Neuron (in vitro differentiated cells): ENCODE measurements around the gene MYH9.

DNA sequence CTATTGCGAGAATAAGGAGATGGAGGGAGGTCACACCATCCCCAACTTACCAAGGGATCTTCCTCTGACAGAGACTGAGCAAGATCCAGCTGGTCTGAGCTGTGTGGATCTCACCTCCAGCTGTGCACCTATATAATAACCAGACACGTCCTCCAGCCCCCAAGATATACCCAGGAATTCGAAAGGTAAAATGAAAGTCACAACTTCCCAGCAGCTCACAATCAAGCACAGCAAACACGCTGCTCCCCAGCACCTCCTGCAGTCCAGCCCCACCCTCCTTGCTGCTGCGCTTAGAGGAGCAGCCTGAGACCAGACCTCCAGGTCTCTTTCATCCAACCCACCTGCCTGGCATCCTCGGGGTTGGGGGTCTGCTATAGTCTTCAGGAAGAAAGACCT, 3.0 kb upstream of the APOL4 start:
- PRO-cap, result no peak

DNA sequence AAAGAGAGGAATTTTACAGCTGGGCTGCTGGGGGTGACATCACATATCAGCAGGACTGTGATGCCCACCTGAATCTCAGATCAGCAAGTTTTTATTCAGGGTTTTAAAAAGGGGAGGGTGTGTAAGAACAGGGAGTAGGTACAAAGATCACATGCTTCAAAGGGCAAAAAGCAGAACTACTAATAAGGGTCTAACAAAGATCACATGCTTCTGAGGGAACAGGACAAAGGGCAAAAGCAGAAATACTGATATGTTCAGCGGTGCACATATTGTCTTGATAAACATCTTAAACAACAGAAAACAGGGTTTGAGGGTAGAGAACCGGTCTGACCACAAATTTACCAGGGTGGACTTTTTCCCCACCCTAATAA, 7.8 kb upstream of the APOL4 start:
- PRO-cap, result no peak

- PRO-cap, result unidirectional peak, plus-strand start at chr22:36220572
These were observed 18.8 kb upstream of the APOL4 start for GRCh38 chr22:36220394-36220876.

GRCh38 chr22:36236277-36237008, 2.9 kb downstream of the APOL2 start:
- PRO-cap, result no peak

GRCh38 chr22:36326525-36327483, 61.0 kb downstream of the MYH9 start:
- PRO-cap, result no peak

GRCh38 chr22:36330324-36331418, 57.1 kb downstream of the MYH9 start:
- PRO-cap, result no peak

DNA sequence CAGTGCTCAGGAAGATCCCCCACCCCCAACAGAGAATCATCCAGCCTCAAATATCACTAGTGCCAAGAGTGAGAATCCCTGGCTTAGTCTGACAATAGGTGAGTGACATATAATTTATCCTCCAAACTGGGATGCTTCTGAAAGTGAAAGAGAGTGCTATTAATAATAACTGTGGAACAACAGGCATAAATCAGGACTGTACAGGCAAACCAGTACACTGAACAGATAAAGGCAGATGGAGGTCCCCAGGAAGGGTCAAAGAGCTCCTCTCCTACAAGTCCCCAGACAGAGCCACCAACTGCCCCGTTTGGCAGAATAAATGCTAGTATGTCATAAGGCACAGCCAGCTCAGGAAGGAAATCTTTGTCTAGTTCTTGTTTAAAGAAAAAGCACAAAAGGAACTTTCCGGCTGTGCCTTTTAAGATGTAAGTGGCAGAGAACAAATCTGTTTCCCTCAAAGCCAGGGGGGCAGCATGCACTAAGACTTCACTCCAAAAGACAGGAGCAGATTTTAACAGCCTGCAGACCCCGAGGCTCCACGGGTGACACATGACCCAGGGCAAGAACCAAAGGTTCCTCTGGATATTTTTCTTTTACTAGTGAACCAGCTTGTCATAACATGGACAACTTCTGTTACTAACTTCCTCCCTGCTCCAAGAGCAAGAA, 50.4 kb downstream of the MYH9 start:
- PRO-cap, result no peak

GRCh38 chr22:36387619-36388051, at the start of gene MYH9:
TSS of gene MYH9 (minus strand) at chr22:36387967.
- PRO-cap, result bidirectional peak, plus-strand start at chr22:36388376, minus-strand start at chr22:36387965

- PRO-cap, result no peak
These were observed 44.7 kb upstream of the MYH9 start for GRCh38 chr22:36432469-36432882.

DNA sequence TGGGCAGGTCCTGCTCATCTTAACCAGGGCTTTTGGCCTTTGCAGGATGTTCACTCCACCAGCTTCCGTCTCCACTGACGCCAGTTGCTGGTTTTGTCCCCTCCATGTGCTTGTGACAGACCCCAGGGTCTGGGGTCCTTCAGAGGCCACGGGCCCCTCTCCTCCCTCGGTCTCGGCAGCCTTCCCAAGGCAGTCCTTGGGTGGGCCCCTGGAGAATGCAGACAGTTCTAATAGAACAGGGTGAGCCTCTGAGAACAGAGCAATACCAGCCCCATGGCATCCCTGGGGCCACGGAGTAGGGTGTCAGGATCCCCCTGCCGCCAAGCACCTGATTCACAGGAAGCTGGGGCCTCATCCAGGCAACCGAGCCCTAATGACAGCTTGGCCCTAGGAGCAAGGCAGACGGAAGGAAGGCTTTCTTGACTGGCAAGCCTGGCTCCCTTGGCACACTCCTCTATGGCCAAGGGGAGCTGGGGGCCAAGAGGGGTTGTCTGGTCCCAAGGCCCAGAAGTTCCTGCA, 15.3 kb downstream of the TXN2 start:
- PRO-cap, result no peak

DNA sequence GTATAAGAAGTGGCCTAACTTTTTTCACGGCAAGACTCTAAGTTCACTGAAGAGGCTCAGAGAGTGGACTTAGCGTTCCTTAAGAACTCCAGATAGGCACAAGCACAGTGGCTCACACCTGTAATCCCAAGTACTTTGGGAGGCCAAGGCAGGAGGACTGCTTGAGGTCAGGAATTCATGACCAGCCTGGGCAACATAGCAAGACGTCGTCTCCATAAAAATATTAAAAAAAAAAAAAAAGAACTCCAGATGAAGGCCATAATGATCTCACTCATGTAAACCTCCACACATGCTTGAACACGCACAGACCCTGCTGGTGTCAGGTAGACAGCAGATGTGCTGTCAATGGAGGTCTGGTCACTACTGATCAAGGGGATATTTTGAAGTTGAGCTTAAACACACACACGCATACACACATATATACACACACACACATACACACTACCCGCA, 10.9 kb downstream of the TXN2 start:
- PRO-cap, result no peak

DNA sequence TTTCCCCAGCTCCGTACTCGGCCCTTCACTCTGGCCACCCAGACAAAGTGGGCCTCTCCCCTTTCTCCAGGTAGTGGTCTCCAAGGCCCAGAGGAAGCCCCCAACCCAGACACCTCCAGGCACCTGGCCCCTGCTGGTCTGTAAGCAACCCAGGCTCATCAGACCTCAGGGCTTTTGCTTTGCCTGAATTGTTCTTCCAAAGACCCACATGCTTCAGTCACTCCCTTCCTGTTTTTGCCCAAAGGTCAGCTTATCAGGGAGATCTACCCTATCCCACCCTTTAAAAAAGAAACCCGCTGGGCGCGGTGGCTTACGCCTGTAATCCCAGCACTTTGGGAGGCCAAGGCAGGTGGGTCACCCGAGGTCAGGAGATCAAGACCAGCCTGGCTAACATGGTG, 6.6 kb downstream of the TXN2 start:
- PRO-cap, result no peak

GRCh38 chr22:36546301-36546532, 17.3 kb upstream of the EIF3D start:
- PRO-cap, result no peak

DNA sequence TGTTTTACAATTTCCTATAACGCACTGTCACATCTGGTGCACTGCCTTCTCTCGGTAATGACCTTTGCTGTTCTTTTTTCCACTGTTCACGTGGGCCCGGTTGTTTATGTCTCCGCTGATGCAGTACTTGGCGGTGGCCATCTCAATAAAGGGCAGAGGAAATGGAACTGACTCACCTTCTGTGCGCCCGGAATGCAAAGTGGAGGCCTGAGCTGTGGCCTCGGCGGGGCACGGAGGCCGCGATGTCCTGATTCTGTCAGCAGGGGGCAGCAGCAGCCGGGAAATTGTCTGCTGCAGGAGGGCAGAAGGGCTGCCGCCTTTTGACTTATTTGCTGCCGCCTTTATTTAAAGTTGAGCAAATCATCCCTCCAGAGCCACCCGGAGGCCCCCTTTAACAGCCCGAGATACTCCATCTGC, 6.0 kb upstream of the IFT27 start:
- PRO-cap, result no peak

DNA sequence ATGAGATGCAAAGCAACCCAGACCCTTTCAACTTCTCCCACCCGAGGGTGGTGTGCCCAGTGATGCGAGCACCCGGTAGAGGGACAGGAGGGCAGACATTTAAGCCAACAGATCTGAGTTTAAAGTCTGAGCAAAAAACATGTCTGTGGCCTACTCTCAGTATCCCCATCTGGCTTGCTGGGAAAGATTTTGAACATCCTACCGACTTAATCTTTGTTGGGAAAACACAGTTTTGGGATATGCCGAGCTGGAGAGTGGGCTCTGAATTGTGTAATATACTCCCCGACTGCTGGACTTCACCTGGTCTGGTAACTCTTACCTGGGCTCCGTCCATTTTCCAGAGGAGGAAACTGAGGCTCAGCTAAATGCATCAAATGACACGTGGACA, 10.6 kb upstream of the IFT27 start:
- PRO-cap, result no peak

DNA sequence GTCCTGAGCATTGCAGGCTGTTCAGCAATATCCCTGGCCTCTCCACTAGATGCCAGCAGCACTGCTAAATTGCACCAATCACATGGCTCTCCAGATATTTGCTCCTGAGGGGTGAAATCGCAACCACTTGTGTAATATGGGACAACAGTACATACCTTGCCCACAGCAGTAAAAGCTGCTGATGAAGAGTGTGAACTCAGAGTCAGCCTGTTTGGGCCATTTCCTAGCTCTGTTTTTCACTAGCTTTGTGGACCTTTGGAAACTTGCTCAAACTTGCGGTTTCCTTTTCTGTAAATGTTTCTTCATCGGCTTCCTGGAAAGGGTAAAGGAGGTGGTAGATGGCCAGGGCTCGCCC, 12.9 kb downstream of the NCF4 start:
- PRO-cap, result no peak

DNA sequence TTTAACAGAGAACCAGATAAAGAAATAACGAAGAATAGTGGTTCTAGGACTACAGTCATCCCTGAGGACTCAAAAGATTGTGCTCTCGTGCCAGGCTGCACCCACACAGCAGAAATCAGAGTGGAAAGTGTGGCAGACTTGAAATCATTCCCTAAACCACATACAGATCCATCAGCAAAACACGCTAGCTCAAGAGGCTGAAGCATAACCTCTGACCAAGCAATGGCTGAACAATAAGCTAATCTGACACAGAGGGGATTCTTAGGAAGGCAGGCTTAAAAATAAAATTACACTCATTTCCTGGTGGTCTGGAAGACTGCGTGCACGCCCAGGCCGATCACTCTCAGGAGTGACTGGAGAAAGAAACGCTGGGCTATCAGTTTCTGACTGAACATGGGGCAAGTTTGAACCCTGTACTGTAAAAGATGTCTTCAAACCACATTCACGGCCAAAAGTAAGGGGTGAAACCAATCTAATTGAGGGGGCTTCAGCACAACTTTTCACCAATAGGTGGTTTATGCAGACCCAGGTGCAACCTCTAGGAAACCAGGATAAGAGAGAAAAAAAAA, 19.1 kb downstream of the NCF4 start:
- PRO-cap, result no peak

DNA sequence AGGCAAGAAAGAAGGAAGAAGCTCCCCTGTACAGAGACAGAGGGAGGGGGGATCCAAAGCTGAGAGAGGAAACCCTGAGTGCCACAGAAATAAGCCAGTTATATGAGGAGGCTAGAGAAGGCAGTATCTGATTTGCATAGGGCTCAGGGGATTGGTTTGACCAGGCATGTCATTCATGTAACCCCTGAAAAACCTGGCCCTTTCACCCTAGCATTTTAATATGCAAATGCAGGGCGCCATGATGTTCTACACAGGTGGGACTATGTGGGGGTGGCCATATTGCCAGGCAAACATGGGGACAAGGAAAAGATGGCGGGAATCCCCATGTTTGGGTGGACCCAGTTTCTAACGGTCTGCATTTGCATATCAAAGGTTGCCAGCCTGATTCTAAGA, 27.2 kb downstream of the CSF2RB start:
- PRO-cap, result no peak

GRCh38 chr22:36977764-36978447, 29.7 kb downstream of the TEX33 start:
- PRO-cap, result bidirectional peak, plus-strand start at chr22:36978322, minus-strand start at chr22:36978113

DNA sequence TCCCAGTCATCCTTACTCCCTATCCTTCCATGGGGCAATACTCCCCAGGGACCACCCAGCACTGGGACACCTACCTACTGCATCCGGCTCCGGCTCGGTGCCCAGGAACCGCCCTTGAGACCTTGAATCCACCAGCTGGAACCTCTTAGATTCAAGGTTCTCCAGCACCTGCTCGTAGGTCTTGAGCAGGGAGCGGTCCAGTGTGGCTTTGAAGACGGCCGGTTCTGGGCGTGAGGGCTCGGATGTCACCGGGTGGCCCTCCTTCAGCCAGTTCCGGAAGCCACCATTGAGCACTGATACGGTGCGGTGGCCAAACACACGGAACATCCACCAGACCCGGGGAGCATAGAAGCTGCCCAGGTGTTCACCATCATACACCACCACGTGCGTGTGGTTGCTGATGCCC, 1.2 kb downstream of the TST start:
- PRO-cap, result no peak